Helper T cell (primary cell): ENCODE measurements around a stretch of chr2.

- PRO-cap, 2 experiments, result no peak in any of the 2 experiments
Measured at GRCh38 chr2:18961884-18962364, 372.6 kb upstream of the NT5C1B start.

DNA sequence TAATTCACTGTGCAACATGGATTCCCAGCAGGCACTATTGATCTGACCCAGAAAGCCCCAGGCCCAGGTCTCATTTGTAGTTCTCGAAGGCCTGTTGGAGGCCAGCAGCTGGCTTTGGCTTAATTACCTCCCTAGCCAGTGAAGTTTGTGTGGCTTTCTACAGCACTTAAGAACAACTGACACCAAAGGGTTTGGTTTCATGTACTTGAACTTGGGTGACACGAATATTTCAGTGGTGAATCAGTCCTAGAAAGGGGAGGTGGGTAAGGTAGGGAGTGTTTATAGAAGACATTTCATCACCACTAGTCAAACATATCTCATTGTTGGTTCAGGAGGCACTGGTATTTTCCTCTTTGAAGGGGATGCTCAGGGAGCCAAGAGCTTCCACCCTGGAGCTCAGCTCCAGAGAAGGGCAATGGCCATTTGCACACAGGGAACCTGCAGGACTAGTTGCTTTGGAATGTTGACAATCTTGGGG, 217.7 kb downstream of the OSR1 start:
- PRO-cap, 2 experiments, result no peak in any of the 2 experiments

DNA sequence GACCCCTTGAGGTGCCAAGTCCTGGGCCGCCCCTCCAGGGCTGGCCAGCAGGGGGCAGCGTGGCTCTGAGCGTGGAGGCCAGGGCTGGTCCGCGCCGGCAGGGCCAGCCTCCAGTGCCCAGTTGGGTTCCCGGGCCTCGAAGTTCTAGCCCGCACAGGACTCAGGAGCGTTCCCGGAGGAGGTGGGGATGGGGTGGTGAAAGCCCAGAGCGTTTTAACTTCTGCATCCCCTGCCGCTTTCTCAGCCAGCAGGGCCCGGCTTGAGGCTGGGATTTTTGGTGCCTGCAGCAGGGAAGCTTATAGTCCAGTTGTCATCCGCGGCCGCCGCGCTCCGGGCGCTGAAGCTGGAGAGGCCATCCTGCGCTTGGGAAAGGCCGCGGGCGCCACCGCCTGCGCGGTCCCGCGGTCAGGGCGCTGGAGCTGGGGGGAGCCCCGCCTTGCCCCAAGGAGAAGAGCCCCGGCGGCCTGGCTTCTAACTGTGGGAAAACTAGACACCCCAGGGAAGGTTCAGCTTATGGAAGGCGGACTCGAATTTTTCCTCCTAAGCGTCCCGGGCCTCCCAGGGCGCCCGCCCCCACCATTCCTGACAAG, 8.1 kb downstream of the OSR1 start:
- PRO-cap, 2 experiments, result no peak in any of the 2 experiments

- PRO-cap, 2 experiments, result no peak in any of the 2 experiments
Measured at GRCh38 chr2:19351810-19352646, 6.4 kb downstream of the OSR1 start.

DNA sequence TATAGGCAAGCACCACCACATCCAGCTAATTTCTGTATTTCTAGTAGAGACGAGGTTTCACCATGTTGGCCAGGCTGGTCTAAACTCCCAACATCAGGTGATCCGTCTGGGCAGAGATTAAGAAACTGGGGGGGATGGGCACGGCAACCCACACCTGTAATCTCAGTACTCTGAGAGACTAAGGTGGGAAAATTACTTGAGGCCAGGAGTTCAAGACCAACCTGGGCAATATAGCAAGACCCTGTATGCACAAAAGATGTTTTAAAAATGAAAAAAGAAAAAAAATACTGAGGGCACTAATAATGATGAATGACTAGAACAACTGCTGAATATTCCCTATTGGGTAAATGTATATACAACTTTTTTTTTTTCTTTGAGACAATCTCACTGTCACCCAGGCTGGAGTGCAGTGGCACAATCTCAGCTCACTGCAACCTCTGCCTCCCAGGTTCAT, 12.8 kb downstream of the LAPTM4A start:
- PRO-cap, 2 experiments, result no peak in any of the 2 experiments

DNA sequence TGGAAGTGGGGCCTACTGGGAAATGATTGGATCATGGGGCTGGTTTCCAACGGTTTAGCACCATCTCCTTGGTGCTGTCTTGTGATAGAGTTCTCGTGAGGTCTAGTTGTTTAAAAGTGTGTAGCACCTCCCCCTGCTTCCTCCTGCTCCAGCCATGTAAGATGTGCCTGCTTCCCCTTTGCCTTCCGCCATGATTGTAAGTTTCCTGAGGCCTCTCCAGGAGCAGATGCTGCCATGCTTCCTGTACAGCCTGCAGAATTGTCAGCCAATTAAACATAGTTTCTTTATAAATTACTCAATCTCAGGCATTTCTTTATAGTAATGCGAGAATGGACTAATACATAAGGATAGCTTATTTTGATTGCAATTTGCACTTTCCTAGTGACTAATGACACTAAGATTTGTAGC, 16.3 kb upstream of the LAPTM4A start:
- PRO-cap, 2 experiments, result no peak in any of the 2 experiments

GRCh38 chr2:20213511-20214546, 11.1 kb downstream of the SDC1 start:
- PRO-cap, 2 experiments, result no peak in any of the 2 experiments

GRCh38 chr2:20214867-20215837, 9.8 kb downstream of the SDC1 start:
- PRO-cap, 2 experiments, result no peak in any of the 2 experiments

- PRO-cap, 2 experiments, result no peak in any of the 2 experiments
Measured at GRCh38 chr2:20330566-20331284, 19.9 kb downstream of the PUM2 start.

GRCh38 chr2:20349839-20350479, 685 bp downstream of the PUM2 start:
- PRO-cap, 2 experiments, result peak in 2 of 2 experiments; most common plus-strand start chr2:20350420 (in 1); most common minus-strand start chr2:20350270 (in 1)

GRCh38 chr2:20370209-20370708, 19.6 kb upstream of the PUM2 start:
- PRO-cap, 2 experiments, result no peak in any of the 2 experiments

DNA sequence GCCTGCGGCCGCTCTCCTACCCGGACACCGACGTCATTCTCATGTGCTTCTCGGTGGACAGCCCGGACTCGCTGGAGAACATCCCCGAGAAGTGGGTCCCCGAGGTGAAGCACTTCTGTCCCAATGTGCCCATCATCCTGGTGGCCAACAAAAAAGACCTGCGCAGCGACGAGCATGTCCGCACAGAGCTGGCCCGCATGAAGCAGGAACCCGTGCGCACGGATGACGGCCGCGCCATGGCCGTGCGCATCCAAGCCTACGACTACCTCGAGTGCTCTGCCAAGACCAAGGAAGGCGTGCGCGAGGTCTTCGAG, 751 bp downstream of the RHOB start:
- PRO-cap, 2 experiments, result peak in 1 of 2 experiments; most common plus-strand start position 252 of the sequence (in 1); most common minus-strand start position 266 of the sequence (in 1)

DNA sequence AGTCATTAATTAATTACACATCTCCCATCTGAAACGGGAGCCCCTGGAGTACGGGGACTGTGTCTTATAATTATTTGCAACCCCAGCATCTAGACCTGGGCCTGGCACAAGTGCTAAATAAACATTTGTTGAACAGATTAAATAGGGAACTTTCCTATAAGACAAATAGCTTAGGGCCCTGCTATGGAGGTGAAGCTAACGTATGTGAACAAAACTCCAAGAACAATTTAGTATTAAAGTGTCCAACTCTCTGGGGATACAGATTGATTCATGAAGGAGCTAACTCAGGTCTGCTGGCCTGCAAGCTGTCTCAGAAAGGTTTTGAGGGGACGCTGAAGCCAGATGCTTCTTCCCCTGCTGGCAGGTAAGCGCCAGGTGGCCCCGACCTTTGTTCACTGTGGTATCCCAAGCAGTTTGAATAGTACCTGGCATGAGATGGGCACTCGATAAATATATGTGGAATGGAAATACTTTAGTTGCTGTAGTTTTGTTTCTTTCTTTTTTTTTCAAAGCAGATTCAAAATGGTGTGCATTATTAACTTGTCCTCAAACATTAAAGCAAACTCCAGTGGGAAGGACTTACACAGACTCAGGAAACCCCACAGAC, 22.2 kb downstream of the RHOB start:
- PRO-cap, 2 experiments, result no peak in any of the 2 experiments

GRCh38 chr2:20598956-20599563, 51.8 kb downstream of the HS1BP3 start:
- PRO-cap, 2 experiments, result no peak in any of the 2 experiments

DNA sequence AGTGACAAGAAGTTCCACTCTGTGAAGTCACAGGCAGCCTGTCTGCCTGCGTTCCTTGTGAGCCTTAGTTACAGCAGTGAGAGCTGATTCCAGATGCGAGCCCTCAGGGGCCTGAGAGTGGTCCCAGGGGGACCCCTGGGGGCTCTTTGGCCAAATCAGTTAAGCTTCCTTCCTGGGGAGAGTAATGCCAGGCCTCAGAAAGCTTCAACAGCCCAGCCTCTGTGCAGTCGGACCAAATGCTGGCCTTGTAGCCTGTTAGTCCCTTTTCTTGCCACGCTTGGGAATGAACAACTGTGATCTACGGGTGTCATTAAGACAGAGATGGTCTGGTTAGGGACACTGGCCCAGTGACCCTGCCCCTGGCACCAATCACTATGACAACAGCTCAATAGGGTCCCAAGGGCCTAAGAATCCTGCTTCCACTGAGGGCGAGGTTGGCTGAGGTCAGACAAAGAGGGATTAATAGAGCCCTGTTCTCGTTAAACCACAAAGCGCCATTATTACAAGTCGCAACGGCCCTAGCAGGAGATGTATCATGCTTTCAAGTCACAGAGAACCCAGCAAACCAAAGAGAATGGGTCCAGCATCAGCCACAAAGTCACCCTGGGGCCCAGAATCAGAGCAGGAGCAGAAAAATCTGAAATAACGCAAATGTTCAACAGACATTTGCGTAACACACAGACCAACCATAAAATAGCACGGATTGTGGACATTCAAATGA, 50.9 kb downstream of the HS1BP3 start:
- PRO-cap, 2 experiments, result no peak in any of the 2 experiments

DNA sequence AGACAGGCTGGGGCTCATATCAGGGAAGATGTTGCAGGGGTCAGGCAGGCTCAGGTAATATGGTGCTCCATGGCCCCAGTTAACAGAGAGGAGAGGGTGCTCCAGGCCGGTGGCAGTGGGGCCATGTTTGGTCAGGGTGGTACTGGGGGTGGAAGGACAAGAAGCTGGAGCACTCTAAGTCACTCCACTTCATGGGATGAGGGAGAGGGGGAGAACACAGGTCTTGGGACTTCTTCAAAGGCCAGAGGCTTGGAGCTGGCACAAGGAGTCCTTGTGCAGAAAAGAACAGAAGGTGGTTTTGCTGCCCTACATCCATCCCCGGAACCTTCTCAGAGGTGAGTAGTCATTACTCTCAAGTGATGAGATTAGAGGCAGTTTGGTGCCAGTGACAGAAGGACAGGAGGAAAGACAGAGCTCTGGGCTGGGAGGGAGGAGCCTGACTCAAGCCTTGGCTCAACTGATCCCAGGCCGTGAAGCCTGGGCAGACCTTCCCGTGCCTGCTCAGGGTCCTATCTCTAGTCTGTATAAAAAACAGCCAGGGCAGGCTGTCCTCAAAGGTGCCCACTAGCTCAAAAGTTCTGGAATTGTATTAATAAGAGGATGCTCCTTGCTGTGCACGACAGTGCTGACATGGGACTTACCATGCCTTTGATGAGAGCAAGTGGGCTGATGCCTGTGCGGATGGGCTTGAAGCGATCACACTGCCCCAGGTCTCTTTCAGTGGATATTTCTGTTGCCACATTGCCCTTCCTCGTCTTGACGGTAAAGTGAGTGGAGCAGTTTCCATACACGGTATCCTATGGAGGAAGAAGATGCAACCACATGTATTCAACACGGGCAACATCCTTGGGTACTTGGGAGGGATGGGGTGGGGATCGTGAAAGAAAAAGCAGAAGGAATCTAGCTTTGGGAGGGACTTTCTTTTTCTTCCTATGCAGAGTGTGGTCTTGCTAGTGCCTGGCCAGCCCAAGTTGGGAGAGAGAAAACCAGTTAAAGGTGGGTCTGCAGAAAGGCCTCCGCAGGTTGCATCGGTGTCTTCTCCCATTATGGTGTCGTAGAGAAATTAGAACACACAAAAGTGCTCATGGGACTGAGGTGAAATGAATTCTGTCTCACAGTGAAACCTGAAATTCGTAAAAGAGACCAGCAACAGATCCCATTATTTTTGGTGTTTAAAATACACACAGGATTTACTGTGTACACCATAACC, 7.0 kb downstream of the APOB start:
- PRO-cap, 2 experiments, result no peak in any of the 2 experiments

GRCh38 chr2:21960989-21961314, 837.2 kb downstream of the TDRD15 start:
- PRO-cap, 2 experiments, result no peak in any of the 2 experiments

GRCh38 chr2:23287311-23287621, 97.7 kb upstream of the KLHL29 start:
- PRO-cap, 2 experiments, result no peak in any of the 2 experiments

- PRO-cap, 2 experiments, result no peak in any of the 2 experiments
Measured at GRCh38 chr2:23385733-23386330, 853 bp downstream of the KLHL29 start.

- PRO-cap, 2 experiments, result no peak in any of the 2 experiments
Measured at GRCh38 chr2:23404434-23404798, 19.4 kb downstream of the KLHL29 start.